Hematopoietic multipotent progenitor cell (in vitro differentiated cells): ENCODE results near the genes MED31, XAF1, FBXO39, SLC16A11, ACADVL and CD68.

- CAGE, long polyA plus RNA = no peak
Observed at GRCh38 chr17:5897171-5897802, 172.9 kb upstream of the WSCD1 start.

GRCh38 chr17:6191463-6191922 lies 121.3 kb downstream of the WSCD1 start:
- CAGE, long polyA plus RNA = no peak

- CAGE, long polyA plus RNA = no peak
Observed at GRCh38 chr17:6454543-6455046, 10.3 kb downstream of the PIMREG start.

DNA sequence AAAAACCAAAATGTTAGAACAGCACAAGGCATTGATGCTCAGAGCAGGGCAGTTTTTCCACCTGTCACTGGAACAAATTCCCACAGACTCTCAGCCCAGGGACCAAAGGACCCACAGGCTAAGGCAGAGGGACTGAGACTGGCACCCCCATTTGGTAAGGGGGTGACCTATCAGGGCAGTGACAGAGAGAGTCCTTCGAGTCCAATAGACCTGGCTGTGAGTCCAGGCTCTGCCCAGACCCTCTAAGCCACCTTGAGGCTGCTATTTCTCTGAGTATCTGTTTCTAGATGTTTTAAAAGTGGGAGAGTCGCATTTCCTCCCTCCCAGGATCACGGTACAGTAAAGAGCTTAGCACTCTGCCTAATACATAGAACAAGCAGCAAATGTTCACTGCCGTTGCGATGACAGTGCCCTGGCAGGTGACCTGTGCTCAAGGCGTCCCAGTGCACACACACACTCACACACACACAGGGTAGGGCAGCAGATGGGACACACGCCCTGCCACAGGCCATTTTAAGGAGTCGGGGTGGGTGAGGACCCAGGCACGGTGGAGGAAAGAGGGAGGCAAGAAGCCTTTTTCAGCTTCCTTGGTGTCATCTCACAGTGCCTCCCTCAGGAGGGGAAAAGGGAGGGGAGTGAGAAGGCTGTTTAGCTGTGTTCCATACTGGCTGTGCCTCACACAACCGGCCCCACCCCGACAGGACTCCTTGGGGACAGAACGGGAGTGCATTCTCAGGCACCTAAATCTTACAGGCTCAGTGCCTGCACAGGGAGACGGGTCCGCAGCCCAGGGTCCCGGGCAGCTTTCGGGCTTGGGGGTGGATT lies 1.6 kb downstream of the PITPNM3 start:
- CAGE, long polyA plus RNA = no peak

DNA sequence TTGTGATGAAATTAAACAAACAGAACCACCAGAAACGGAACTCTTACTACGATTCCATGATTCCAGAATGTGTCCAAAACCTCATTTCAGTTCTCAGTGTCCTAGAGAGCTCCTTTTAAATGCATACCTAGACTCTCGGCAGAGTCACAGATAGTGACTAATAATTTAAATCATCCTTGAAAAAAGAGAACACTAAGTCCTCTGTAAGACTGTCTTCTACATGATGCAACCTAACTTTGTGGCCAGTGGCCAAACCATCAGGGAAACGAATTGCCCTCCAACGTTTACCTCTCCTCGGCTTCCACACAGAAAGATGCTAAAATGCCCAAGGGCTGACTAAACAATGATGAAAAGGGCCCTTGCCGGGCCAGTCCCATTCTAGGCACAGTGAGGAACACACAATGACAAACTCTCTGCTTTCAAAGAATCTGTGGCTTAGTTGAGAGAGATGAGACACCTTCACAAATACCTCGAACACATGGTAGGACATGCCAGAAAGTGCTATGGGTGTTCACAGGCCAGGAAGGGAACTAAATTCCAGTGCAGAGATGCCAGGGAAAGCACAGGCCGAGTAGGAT lies 35.2 kb upstream of the PITPNM3 start:
- CAGE, long polyA plus RNA = no peak

DNA sequence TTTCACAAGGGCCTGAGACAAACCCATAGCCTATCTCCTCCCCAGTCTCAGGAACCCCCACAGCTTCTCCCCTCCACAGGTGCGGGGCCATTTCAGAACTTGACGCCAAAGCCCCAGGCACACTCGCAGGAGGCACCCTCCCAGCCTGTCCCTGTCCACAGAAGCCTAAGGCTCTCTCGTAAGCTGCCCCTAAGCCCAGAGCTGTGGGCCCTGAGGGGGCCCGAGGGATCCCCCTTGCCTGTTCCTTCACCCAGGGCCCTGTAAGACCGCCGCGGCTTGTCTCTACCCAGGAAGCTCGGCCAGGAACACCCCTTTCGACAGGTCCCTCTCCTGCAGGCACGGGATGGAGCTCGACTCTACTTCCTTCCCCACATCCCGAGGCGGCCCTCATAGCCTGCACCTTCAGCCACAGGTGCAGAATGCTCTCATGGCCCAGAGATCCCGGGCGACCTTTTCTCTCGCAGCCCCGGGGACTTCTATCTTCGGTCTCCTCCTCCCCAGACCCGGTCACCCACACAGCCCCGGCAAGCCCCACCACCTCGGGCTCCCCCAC lies 1.0 kb downstream of the KIAA0753 start:
- CAGE, long polyA plus RNA = no peak

DNA sequence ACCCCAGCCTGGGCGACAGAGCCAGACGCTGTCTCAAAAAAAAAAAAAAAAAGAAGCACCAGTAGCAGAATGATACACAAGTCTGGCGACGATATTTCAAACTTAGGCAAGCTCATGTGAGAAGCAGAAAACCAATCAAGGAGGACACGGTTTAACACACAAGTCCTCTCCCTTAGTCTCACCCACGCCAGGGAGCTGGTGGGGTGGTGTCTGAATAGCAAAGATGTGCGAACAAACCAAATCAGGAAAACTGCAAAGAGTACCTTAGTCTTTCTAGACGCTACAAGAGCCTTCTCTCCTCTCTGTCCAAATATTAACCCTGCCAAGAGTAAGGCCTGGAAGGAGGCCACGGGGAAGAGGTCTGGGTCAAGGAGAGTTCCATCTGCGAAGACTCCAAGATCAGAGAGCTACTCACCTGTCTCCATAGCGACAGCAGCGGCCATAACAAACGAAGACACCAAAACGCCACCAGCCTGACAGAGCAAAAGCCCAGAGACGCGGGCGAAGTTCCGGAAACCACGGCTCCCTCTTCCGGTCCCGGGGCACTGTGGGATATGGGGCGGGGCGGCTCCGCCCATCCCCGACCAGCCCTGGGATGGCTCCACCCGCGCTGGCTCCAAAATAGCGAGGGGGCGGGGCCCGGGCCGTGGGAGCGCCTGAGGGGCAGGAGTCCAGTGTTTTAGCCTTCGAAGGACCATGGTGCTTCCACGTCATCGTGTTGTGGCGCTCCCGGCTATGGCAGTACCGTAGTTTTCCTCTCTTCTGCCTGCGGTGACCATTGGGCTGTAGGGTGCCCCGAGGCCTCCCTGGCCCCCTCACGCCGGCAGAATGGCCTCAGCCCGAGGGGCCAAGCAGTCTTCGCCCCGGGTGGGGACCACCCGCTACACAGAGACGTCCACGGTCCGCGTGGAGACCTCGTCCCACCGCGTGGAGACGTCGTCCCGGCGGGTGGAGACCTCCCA lies at the start of gene MED31:
MED31 (minus strand) TSS at position 520 of the 962 bp plus-strand sequence.
- CAGE, long polyA plus RNA = no peak

GRCh38 chr17:6755019-6756291 lies at the start of gene XAF1:
Gene XAF1, plus strand, starts transcription at chr17:6756046.
- CAGE, long polyA plus RNA = start-site peak on the plus strand at chr17:6756046-6756079, 3,656 reads

GRCh38 chr17:6775814-6776463 lies at the start of gene FBXO39:
Gene FBXO39, plus strand, starts transcription at chr17:6776215.
- CAGE, long polyA plus RNA = no peak

- CAGE, long polyA plus RNA = no peak
Observed at GRCh38 chr17:6858103-6858501, 26.6 kb upstream of the TEKT1 start.

DNA sequence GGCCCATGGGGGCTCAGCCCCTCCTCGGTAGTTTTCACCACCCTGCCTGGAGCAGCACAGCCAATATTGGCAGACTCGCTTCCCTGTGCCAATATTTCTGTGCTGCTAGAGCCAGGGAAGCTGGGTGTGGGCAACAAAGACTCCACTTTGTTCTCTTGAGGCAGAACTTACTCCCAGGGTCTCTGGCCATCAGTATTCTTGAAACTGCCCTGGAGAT lies 2.9 kb downstream of the C17orf49 start:
- CAGE, long polyA plus RNA = no peak

DNA sequence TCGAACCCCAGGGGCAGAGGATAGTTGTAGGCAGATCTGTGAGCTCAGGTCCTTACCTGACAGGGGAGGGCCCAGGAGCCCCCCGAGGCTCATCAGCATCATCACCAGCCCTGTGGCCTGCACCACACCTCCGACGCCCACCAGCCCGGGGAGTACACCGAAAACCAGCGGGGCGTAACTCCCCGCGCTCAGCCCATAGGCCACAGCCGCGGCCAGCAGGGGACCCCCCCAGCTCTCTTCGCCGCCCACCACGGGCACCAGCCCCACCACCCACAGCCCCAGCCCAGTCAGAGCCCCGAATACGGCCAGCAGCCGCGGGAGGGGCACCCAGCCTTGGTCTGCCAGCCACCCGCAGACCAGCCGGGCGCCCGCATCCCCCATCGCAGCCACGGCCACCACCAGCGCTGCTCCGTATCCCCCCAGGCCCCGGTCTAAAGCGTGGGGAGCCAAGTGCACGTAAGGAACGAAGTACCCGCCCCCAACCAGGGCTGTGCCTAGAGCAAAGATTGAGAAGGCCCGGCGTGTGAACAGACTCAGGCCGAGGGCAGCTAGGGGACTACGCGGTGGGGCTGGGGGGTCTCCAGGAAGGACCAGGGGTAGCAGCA lies 1.9 kb downstream of the SLC16A11 start:
- CAGE, long polyA plus RNA = no peak

GRCh38 chr17:7043269-7044289 lies at the start of gene SLC16A11:
Gene SLC16A11, minus strand, starts transcription at chr17:7044092.
- CAGE, long polyA plus RNA = no peak

GRCh38 chr17:7177997-7178743 lies 1.0 kb downstream of the ASGR1 start:
- CAGE, long polyA plus RNA = no peak

GRCh38 chr17:7219359-7220088 lies at the start of gene ACADVL:
Gene ACADVL, plus strand, starts transcription at chr17:7219938.
- CAGE, long polyA plus RNA = start-site peak on the plus strand at chr17:7219863-7219938, 1,305 reads

GRCh38 chr17:7260061-7260489 lies 2.2 kb downstream of the CLDN7 start:
- CAGE, long polyA plus RNA = no peak

GRCh38 chr17:7260774-7261749 lies 1.2 kb downstream of the CLDN7 start:
- CAGE, long polyA plus RNA = no peak

GRCh38 chr17:7290658-7290960 lies 3.8 kb downstream of the YBX2 start:
- CAGE, long polyA plus RNA = no peak

DNA sequence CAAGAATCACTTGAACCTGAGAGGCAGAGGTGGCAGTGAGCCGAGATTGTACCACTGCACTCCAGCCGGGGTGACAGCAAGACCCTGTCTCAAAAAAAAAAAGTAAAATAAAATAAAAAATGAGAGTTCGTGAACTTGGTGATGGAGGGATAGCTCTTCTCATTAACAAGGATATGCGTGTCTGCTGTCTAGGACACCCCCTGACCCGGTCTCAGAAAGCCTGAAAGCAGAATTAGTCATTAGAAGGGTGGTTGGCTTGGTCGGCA lies 11.2 kb downstream of the SLC35G6 start:
- CAGE, long polyA plus RNA = no peak

DNA sequence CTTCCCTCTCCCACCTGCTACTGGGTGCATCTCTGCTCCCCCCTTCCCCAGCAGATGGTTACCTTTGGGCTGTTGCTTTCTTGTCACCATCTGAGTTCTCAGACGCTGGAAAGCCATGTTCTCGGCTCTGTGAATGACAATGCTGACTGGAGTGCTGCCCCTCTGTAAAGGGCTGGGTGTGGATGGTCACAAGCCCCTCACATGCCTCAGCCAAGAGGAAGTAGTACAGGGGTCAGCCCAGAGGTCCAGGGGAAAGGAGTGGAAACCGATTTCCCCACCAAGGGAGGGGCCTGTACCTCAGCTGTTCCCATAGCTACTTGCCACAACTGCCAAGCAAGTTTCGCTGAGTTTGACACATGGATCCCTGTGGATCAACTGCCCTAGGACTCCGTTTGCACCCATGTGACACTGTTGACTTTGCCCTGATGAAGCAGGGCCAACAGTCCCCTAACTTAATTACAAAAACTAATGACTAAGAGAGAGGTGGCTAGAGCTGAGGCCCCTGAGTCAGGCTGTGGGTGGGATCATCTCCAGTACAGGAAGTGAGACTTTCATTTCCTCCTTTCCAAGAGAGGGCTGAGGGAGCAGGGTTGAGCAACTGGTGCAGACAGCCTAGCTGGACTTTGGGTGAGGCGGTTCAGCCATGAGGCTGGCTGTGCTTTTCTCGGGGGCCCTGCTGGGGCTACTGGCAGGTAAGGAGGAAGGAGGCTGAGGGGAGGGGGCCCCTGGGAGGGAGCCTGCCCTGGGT lies at the start of gene CD68:
CD68 (plus strand) TSS at position 604 of the 748 bp plus-strand sequence.
- CAGE, long polyA plus RNA = no peak